Brain (tissue), 1 donor: ENCODE results near the genes CFL2 and PPP2R3C.

- RRBS, result no CpG with 5 or more reads among the region's 5 CpGs
Measured at GRCh38 chr14:34035172-34035608, 84.3 kb upstream of the EGLN3 start.

DNA sequence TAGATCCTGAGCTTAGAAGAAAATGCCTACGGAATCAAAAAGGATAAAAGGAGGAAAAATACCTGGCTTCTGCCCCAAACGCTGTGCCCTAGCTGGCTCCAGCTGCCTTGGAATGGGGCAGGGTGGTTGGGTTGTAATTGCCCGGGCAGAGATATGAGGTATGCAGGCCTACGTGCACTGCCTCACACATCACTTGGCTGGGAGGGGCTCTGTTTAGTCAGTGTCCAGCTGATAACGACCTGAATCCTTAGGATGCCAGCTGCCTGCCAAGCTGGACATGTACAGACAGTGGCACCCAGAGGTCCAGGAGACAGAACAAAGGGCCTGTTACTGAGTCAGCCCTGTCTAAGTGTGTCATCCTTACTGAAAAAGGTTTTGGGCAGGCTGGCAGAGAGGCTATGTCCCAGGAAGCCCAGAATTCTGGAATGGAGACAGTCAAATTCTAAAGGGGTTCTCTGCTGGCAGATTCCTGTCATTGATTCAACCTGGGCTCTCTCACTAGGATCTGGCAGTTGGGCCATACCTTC is 84.8 kb upstream of the EGLN3 start:
- RRBS, result no CpG with 5 or more reads among the region's 5 CpGs

DNA sequence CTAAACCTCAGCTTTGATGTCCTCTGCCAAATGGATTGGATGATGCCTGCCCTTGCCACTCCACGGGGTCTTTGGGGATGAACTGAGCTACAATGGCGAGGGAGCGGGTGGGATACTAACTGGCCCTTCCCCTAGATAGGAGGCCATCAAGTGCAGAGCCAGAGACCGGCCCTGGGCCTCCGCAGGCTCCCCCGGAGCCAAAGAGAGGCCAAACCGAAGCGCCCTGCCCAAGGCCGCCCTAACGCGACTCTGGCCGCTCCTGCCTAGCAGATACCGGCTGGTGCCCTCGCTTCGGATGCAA is 108.8 kb upstream of the EGLN3 start:
- RRBS, result 4% methylated on average over 9 of the region's 15 CpGs

GRCh38 chr14:34332660-34333012 is 129.4 kb downstream of the SPTSSA start:
- RRBS, result no CpG with 5 or more reads among the region's 7 CpGs

- RRBS, result no CpG with 5 or more reads among the region's 4 CpGs
Measured at GRCh38 chr14:34710972-34711585, 3.3 kb downstream of the CFL2 start.

- RRBS, result 1% methylated on average over 36 of the region's 99 CpGs
Measured at GRCh38 chr14:34714111-34715322, at the start of gene CFL2. TSS of gene CFL2 (minus strand) at chr14:34714593.

GRCh38 chr14:34764756-34765450 is 50.5 kb upstream of the CFL2 start:
- RRBS, result no CpG with 5 or more reads among the region's 13 CpGs

- RRBS, result no CpG with 5 or more reads among the region's 5 CpGs
Measured at GRCh38 chr14:35045849-35045982, 356 bp upstream of the FAM177A1 start.

GRCh38 chr14:35103161-35103916 is 18.5 kb downstream of the PPP2R3C start:
- RRBS, result no CpG with 5 or more reads among the region's 4 CpGs

GRCh38 chr14:35121630-35122200 is at the start of gene PPP2R3C:
TSS of gene PPP2R3C (minus strand) at chr14:35121990.
- RRBS, result no CpG with 5 or more reads among the region's 27 CpGs

- RRBS, result no CpG with 5 or more reads among the region's 1 CpG
Measured at GRCh38 chr14:35326434-35326665, 34.2 kb downstream of the PSMA6 start.

- RRBS, result no CpG with 5 or more reads among the region's 17 CpGs
Measured at GRCh38 chr14:35341487-35342171, 49.4 kb downstream of the PSMA6 start.

DNA sequence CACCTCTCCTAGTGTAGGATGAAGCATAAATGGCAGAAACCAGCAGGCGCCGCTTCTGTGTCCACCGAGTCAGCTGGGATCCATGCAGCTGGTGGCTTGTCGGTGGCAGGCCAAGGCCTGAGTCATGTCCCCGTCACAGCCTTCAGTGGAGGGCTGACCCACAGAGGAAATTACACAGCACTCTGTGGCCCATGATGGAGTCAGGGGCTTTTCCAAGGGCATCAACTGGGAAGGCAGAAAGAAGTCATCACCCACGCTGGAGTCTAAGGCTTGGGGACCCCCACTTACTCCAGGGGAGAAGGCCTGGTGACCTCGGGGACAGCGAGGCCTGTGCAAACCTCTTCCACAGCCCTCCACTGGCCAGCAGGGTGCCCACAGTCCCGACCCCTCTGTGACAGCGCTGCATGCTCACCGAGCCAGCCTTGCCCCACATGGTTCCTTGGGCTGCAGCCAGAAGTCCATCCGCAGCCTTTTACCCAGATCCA is 38.3 kb downstream of the NFKBIA start:
- RRBS, result no CpG with 5 or more reads among the region's 12 CpGs

GRCh38 chr14:36430514-36431244 is 89.4 kb downstream of the NKX2-1 start:
- RRBS, result no CpG with 5 or more reads among the region's 6 CpGs

- RRBS, result no CpG with 5 or more reads among the region's 44 CpGs
Measured at GRCh38 chr14:36505214-36505842, 14.7 kb downstream of the NKX2-1 start.

- RRBS, result 3% methylated on average over 28 of the region's 71 CpGs
Measured at GRCh38 chr14:36647515-36648476, 13.9 kb upstream of the PAX9 start.

DNA sequence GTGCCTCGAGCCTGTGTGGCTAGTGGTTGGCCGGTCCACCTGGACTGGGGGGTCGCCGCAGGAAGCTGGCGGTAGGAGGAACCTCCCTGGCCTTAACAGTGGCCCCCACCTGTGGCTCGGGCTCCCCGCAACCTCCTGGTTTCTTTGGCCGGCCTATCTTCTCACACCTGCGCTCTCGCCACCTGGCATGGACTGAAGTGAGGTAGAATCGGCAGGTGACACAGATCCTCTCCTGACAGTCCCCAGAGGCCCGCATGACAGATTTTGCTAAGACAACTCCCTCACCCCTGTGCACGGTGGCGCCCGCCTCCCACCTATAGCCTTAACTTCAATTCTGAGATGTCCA is 499 bp upstream of the PAX9 start:
- RRBS, result no CpG with 5 or more reads among the region's 15 CpGs

DNA sequence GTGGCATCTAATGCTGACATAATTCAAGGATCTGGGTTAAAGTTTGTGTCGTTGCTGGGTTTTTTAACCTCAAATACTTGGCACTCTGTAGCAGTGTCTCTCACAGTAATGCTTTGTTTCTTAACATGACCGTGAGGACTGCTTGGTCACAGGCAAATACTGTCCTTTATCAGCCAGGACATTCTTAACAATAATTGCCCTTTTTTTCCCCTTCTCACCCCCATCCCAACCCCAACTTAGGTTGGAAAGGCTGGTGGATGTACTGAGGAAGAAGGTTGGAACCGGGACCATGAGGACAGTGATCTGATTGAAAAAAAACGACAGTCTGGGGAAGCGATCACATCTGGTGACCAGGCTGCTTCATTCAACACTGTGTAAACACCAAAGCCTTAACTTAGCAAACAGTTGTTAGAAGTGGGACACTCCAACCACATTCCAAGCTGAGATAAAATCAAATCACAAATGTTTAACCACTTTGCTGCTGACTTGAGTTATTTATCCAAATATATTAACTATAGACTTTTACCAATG is 48.3 kb downstream of the FOXA1 start:
- RRBS, result no CpG with 5 or more reads among the region's 5 CpGs

GRCh38 chr14:37563865-37564506 is 31.1 kb downstream of the FOXA1 start:
- RRBS, result no CpG with 5 or more reads among the region's 1 CpG

DNA sequence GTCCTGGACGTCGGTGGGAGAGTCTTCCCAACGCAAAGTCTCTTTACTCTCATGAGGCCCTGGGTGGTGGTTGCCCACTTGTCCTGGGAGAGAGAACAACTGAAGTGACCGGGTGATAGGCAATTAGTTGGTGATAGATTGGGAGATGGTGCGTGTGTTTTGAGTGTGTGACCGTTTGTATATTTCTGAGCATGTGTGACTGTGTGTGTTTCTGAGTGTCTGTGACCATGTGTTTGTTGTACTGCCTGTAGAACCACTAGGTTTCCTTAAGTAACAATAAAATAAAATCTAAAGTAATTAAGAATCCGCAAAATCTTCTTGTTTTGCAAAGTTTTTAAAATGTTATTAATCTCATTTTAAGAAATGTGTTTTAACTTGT is 1.0 kb downstream of the TTC6 start:
- RRBS, result no CpG with 5 or more reads among the region's 7 CpGs